Bronchial epithelial cell (primary cell): ENCODE measurements around a stretch of chr7.

GRCh38 chr7:107633343-107634194 is 27.1 kb upstream of the SLC26A4 start:
- RRBS, 2 experiments: no CpG with 5 or more reads among the region's 5 CpGs

- RRBS, 2 experiments: no CpG with 5 or more reads among the region's 5 CpGs
Measured at GRCh38 chr7:107931924-107932693, 41.1 kb downstream of the DLD start.

DNA sequence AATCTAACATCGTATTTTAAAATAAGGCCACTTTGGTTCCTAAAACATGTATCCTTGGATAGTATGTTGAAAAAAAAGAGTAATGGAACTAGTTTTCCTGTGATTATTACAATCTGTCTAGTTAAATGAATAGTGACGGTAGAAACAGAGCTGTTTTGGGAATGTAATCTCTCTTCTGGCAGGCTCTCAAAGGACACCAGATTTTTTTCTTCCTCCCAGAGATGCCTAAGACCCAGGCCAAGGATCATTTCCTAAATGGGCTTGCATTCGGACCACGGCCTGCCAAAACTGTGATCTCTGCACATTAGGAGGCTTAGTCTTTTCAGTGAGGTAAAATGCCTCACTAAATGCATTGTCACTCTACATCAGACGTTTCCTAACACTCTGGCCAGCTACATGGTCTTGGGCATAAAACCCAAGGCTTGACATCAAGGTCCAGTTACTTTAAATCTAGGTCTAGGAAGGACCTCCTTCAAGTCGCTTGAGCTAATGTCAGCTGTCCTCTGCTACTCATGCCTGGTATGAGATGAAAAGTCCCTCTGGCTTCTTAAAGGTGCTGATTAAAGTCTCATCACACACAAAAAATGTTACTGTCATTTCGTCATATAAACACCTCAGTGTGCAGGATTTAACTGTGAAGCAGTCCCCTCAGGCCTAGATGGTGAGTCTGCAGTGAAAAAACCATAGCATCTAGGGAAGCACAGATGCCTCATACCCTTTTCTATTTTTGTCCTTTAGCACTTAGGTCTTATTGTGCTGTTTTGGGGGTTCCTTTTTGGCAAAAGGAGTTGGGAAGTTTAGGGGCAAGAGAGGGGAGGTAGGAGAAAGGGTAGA is 47.7 kb downstream of the DLD start:
- RRBS, 2 experiments: no CpG with 5 or more reads among the region's 7 CpGs

DNA sequence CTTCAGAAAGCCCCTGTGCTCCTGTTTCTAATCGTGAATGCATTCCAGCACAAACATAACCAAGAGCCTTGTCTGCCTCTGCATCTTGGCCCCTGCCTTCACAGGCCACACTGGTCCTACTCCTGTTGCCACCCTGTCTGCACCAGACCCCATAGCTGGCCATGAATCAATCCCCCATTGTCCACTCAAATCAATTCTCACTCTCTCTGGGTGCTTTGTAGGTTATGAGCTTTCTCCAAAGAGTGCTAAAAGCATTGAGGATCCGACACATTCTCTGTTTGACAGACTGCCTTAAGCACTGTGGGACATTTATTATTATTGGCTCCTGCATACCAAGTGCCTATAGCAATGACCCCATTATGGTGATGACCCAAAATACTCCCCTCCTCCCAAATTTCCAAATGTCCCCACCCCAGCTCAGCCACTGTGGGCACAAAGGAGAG is 55.5 kb downstream of the LAMB1 start:
- RRBS, 2 experiments: no CpG with 5 or more reads among the region's 2 CpGs

DNA sequence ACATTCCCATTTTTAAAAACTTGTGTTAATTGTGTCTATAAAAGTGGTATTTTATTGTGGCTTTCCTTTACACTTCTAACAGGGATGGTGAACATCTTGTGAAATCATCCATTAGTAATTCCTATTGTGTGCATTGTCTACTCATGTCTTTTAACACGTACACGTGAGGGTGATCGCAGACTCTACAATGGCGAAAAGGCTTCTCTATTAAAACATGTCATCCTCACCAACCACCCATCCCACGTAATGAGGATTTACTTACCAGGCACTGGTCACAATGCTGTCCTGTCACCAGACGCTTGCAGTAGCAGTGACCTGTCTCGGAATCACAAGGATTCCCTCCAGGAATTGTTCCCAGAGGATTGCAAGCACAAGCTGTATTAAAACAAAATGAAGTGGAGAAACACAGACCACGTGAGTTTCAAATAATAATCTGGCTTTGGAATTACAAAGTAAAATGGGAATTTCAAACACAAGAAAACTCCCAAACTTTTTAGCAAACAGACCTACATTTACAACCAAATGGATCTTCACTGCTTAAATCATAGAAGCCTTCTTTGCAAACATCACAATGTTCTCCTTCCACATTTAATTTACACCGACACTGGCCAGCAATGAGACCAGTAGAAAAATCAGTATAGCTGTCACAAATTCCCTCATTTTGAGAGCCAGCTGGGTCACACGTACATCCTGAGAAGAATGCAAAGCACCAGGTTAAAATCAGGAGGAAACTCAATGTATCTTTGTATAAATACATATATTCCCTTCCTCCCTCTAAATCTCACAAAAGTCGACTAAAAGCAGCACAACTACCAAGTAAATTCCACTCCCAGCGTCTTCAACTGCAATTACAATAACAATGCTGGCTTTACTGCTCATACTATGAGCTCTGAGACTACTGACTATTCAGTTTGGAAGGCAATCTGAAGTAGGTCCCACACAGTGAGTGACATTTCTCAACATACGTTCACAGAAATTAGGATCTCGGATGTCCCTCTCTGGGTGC is 27.9 kb downstream of the LAMB1 start:
- RRBS, 2 experiments: no CpG with 5 or more reads among the region's 14 CpGs

- RRBS, 2 experiments: no CpG with 5 or more reads among the region's 5 CpGs
Measured at GRCh38 chr7:107999373-108000197, 3.4 kb downstream of the LAMB1 start.

GRCh38 chr7:108455404-108456057 is 705 bp downstream of the NRCAM start:
- RRBS, 2 experiments: 2% methylated on average over 23 of the region's 64 CpGs

GRCh38 chr7:108514067-108515199 is 11.5 kb downstream of the PNPLA8 start:
- RRBS, 2 experiments: no CpG with 5 or more reads among the region's 15 CpGs

DNA sequence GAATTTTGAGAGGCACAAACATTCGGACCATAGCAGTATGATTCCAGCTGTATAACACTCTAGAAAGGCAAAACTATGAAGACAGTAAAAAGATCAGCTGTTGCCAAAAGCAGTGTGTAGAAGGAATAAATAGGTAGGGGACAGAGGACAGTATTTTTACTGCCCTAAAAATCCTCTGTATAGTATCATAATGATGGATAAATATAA is 7.8 kb downstream of the PNPLA8 start:
- RRBS, 2 experiments: no CpG with 5 or more reads among the region's 1 CpG

- RRBS, 2 experiments: no CpG with 5 or more reads among the region's 4 CpGs
Measured at GRCh38 chr7:111067153-111067564, 23.8 kb upstream of the LRRN3 start.

GRCh38 chr7:111092691-111093183 is 1.8 kb downstream of the LRRN3 start:
- RRBS, 2 experiments: no CpG with 5 or more reads among the region's 1 CpG

DNA sequence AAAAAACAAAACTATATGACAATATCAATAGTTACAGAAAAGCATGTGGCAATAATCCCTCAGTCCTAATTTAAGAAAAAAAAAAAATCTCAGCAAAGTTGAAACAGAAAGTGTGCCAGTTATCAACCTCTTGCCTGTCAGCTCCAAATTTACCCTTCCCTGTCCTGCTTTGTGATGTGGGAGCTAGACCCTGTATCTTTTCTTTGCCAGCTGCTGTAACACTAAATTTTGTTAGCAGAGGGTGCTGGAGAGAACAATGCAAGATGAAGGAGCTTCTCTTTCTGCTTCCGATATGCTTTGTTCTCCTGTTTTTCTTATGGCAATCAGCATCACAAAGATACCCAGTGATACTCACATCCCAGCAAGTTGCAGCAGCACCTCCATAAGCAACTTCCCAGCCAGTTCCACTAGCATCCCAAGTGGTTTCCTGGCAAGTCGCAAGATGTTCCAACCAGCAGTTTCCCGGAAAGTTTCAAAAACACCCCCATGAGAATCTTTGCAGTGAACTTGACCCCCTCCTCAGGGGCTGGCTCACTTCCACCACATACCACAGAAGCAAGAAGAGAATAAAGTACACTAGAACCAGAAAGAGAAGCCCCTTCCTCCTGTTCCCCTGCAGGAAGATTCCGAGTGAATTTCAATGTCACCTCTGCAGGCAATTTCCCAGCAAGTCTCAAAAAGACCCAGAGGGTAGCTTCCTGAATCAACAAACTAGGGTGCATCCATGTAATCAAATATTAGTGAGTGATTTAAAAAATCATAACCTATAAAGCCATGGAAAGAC is 148.5 kb downstream of the IMMP2L start:
- RRBS, 2 experiments: no CpG with 5 or more reads among the region's 4 CpGs

GRCh38 chr7:111756724-111757169 is 194.5 kb upstream of the IMMP2L start:
- RRBS, 2 experiments: no CpG with 5 or more reads among the region's 11 CpGs

DNA sequence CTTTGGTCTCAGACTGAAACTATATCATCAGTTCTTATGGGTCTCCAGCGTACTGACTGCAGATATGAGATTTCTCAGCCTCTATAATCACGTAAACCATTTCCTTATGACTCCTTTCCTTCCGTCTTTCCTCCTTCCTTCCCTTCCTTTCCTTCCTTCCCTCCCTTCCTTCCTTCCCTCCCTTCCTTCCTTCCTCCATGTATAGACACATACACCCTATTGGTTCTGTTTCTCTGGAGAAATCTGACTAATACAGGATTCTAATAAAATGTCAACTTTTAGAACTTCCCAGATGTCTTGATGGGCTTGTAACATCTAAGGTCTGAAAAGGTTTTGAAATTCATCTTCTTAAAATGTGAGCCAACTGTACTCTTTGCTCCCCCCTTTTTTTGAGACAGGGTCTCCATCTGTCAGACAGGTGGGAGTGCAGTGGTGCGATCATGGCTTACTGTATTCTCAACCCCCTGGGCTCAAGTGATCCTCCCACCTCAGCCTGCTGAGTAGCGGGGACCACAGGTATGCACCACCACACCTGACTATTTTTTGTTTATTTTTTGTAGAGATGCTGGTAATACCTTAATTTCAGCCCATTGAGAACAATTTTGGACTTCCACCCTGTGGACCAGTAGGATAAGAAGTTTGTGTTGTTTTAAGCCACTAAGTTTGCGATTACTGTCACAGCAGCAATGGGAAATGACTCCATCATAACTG is 296.5 kb upstream of the IMMP2L start:
- RRBS, 2 experiments: no CpG with 5 or more reads among the region's 6 CpGs

- RRBS, 2 experiments: no CpG with 5 or more reads among the region's 15 CpGs
Measured at GRCh38 chr7:111954427-111955158, 251.6 kb downstream of the DOCK4 start.

GRCh38 chr7:111969905-111970432 is 236.2 kb downstream of the DOCK4 start:
- RRBS, 2 experiments: no CpG with 5 or more reads among the region's 3 CpGs

GRCh38 chr7:111987433-111988127 is 218.6 kb downstream of the DOCK4 start:
- RRBS, 2 experiments: no CpG with 5 or more reads among the region's 6 CpGs

DNA sequence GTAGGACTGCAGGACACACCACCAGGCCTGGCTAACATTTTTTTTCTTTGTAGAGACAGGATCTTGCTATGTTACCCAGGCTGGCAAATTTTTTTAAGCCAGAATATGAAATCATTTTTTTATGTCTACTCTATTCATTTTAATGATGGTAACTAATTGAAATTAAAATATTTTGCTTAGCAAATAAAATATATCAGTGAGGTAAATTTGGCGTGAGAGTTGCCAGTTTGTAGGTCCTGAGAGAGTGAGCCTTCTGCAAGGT is 51.4 kb downstream of the ZNF277 start:
- RRBS, 2 experiments: no CpG with 5 or more reads among the region's 1 CpG

DNA sequence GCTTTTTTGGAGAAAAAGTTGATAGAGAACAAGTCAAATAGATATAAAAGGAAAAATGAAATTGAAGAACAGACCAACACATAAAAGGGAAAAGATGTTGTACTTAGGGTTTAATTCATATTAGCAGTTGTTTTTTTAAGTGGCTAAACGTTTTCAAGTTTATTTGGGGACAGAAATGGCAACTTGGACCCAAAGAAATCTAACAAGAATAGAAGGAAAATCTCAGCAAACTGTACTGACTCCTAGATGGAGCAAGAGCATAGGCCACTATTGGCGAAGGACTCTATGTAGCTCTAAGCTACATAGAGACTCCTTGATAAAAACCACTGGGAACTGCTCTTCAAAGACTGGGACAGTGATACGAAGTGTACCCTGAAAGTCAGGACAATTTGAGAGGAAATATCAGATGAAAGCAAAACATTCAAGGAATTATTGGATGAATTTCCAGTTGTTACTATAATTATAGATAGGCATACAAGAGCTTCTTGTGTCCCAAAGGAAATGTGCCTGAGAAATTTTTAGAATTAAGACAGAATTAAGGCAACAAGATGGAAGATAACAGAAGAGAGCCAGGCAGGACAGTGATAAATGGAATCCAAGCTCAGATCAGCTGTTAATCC is 103.9 kb upstream of the IFRD1 start:
- RRBS, 2 experiments: no CpG with 5 or more reads among the region's 3 CpGs